ENCODE measurements around the genes STX3, CBLIF, OOSP2, MS4A4A, MS4A7, MS4A5 and MS4A13.

- PRO-cap, result bidirectional peak, plus-strand start at chr11:59755379, minus-strand start at chr11:59754933
- RRBS, result 1% methylated on average over 31 of the region's 89 CpGs
Observed at GRCh38 chr11:59754694-59755696, at the start of gene STX3. TSS of gene STX3 (plus strand) at chr11:59755376.

GRCh38 chr11:59777620-59778593 is 22.7 kb downstream of the STX3 start:
- PRO-cap, result no peak
- RRBS, result no CpG with 5 or more reads among the region's 5 CpGs

DNA sequence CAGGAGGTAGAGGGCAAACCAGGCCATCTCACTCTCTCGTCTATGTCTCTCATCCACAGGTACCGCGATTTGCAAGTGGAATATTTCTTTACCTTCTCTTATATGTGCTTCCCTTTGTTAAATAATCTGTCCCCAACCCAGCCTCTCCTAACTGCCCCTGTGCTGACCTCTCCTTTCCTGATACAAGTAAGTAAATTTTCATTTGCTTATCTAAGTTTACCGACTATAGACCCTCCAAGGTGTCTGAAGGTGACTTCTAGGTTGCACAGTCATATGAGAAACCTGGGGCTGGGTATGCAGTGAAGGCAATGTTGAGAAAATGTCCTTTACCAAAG is at the start of gene CBLIF:
Gene CBLIF, minus strand, starts transcription at position 73 of the 335 bp plus-strand sequence.
- PRO-cap, result no peak
- RRBS, result no CpG with 5 or more reads among the region's 4 CpGs

GRCh38 chr11:60040330-60040698 is at the start of gene OOSP2:
TSS of gene OOSP2 (plus strand) at chr11:60040409.
- PRO-cap, result no peak
- RRBS, result no CpG with 5 or more reads among the region's 11 CpGs

DNA sequence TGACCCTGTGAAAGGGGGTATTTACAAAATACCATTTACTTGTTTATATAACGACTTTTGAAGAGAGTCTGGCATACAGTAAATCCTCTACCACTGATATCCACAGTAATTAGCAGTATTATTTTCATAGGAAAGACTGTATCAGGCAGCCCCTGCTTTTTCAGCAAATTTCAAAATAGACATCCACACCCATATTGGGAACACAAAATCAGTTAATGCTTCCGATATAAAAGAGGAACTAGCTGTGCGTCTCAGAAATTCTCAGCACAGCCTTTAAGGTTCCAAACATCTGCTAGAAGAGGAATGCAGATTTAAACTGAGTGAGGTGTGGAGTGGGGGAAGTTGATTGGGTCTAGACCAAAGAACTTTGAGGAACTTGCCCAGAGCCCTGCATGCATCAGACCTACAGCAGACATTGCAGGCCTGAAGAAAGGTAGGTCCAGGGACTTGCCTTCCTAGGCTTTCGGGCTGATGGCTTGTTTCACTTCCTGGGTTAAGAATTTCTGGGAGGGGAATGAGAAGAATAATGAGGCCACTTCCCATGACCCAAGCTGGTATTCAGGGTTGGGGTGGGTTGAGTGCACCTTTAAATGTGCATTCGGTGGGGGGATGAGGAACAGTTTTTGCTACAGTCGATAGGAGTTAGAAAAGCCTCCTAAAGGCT is at the start of gene MS4A4A:
Gene MS4A4A, plus strand, starts transcription at position 383 of the 664 bp plus-strand sequence.
- PRO-cap, result no peak
- RRBS, result no CpG with 5 or more reads among the region's 6 CpGs

DNA sequence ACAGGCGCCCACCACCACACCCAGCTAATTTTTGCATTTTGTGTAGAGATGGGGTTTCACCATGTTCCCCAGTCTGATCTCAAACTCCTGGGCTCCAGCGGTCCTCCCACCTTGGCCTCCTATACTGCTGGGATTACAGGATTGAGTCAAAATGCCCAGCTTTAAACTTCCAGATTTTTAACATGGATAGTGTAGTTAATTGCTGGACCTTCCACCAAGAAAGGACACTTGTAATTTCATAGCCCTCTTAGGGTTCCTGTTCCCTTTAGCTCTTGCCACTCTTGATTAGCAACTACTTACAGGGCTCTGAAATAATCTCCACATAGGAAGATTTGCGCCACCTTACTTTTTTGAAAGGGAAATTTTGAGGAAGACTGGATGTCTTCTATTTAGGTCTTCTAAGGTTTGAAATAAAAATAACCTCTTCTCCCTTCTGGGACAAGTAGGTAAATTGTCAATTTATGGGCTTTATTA is 2.8 kb downstream of the MS4A4A start:
- PRO-cap, result no peak
- RRBS, result no CpG with 5 or more reads among the region's 3 CpGs

DNA sequence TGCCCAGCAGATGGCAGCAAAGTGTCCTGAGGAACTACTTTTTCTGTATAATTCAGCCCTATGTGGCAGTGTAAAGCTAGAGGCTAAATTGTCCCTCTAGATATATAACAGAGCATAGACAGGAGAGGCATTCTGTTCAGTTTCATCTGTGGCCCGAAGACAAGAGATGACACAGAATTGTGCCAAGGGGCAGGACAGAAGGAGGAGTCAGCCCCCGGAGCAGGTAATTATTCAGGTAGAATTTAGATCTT is 14.8 kb upstream of the MS4A7 start:
- PRO-cap, result no peak
- RRBS, result no CpG with 5 or more reads among the region's 2 CpGs

DNA sequence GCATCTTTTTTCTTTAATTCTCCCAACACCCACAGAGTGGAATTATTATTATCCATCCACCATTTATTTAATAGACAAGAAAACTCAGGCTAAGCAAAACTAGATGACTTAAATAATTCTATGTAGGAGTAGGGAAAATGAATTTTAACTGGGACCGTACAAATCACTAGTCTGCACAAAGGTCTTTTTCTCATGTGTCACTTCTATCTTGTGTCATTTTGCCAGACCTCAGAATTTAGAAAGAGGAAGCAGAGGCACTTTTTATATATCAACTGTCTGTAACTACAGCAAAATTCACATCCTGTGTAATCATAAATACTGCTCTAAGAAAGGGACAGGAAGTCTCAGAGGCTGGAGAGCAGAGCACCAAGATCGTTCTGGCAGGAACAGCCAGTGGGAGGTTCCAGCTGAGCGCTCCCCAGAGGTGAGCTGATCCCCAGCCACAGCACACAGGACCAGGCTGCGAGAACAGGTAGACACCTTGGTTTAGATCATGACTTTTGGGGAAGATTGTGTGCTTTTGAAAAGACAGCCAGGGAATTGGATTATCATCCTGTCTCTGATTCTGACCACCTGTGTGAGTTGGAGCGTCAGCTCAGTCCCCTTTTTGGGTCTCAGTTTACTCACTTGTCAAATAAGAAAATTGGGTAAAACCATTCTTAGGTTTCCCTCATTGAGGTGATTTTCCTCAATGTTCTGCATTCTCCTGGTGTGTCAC is at the start of gene MS4A7:
Gene MS4A7, plus strand, starts transcription at position 340 of the 718 bp plus-strand sequence.
- PRO-cap, result no peak
- RRBS, result no CpG with 5 or more reads among the region's 5 CpGs

DNA sequence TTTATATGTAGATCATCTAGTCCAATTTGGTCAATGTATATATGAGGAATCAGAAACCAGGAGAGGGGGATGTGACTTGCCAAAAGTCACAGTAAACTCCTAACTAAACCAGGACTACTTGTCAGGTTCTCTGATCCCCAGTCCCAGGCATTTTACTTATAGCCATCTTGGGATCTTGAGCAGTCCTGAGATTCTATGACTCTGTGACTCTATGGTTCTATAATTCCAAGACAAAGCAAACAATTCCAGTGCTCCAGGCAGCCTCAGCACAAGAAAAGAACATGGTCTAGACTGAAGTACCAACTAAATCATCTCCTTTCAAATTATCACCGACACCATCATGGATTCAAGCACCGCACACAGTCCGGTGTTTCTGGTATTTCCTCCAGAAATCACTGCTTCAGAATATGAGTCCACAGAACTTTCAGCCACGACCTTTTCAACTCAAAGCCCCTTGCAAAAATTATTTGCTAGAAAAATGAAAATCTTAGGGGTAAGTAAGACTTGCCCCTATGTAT is at the start of gene MS4A5:
Gene MS4A5, plus strand, starts transcription at position 238 of the 518 bp plus-strand sequence.
- PRO-cap, result no peak
- RRBS, result no CpG with 5 or more reads among the region's 4 CpGs

- PRO-cap, result no peak
- RRBS, result 79% methylated on average over 14 of the region's 29 CpGs
Observed at GRCh38 chr11:60515104-60515683, at the start of gene MS4A13. TSS of gene MS4A13 (plus strand) at chr11:60515392.

- PRO-cap, result no peak
- RRBS, result no CpG with 5 or more reads among the region's 9 CpGs
Observed at GRCh38 chr11:60843077-60843727, 1.3 kb downstream of the CCDC86 start.

DNA sequence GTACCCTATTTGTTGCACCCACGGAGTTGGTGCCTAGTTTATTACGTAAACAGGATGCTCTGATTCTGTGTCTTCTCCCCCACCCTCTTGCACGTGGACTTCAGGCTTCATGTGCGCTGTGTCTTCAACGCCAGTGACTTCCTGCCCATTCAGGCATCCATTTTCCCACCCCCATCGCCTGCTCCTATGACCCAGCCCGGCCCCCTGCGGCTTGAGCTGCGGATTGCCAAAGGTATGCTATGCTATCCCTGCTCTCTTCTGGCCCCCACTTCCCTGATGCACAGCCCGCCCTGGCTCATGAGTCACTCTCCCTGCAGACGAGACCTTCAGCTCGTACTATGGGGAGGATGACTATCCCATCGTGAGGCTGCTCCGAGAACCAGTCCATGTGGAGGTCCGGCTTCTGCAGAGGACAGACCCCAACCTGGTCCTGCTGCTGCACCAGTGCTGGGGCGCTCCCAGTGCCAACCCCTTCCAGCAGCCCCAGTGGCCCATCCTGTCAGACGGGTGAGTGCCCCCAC is 5.8 kb downstream of the ZP1 start:
- PRO-cap, result no peak
- RRBS, result no CpG with 5 or more reads among the region's 17 CpGs

DNA sequence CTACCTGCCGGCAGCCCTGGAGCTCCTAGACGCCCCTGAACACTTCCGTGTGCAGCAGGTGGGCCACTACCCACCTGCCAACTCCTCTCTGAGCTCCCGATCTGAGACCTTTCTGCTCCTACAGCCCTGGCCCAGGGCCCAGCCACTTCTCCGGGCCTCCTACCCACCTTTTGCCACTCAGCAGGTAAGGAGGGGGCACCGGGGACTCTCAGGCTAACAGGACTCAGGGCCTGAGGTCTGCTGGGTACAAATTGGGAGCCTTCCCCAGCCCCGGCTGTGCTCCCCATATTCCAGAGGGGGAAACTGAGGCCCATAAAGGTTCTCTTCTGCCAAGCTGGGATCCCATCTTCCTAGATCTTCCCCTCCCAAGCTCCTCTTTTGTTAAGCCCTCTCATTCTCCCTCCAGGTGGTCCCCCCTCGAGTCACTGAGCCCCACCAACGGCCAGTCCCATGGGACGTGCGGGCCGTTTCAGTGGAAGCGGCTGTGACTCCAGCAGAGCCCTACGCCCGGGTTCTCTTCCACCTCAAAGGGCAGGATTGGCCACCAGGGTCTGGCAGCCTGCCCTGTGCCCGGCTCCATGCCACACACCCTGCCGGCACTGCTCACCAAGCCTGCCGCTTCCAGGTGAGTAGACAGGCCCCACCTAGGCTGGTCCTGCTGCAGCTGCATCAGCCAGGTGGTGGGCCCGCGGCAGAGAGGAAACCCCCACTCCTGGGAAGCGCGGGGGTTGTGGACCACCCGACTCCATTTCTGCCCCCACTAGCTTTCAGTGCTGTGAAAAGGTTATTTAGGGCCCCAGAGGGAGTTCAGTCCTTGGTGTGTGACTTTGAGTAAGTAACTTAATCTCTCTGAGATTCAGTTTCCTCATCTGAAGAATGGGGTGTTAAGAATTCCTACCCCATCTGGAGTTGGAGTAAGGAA is 3.2 kb downstream of the TMEM132A start:
- PRO-cap, result no peak
- RRBS, result 77% methylated on average over 5 of the region's 23 CpGs

DNA sequence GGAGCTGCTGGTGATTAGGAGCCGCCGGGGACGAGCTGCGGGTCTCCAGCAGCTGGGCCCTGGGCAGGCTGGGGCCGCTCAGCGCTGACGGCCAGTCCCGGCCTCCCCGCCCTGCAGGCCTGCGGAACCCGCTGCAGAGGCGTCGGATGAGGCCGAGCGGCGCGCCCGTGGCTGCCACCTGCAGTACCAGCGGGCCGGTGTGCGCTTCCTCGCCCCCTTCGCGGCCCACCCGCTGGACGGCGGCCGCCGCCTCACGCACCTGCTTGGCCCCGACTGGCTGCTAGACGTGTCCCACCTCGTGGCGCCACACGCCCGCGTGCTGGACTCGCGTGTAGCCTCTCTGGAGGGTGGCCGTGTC is 10.1 kb downstream of the TMEM132A start:
- PRO-cap, result no peak
- RRBS, result 97% methylated on average over 7 of the region's 40 CpGs

DNA sequence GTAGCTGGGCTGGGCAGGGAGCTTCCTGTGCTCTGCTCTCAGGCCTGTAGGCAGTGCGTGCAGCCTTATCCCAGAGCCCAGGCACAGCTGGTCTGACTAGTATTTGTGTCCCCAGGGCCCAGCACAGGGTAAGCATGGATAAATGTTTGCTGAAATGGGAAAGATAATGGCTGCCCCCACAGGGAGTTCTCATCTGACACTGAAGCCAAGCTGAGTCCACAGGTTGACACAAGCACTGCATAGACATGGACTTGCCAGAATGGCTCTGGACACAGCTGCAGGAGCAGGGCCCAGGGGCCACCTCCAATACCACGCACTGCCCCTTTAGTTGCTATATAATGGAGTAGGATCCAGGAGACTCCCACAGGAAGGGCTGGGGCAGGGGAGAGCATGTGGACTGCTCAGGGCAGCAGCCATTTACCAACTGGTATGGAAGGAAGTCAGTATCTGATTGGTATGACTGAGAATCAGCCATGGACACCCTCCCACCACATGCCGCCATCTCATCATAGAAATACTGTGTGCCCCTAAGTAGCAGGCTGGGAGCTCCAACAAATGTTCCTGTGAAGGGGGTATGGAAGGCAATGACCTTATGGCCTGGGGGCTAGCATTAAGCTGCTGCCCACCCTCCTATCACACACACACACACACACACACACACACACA is 9.5 kb downstream of the SLC15A3 start:
- PRO-cap, result no peak
- RRBS, result no CpG with 5 or more reads among the region's 3 CpGs

DNA sequence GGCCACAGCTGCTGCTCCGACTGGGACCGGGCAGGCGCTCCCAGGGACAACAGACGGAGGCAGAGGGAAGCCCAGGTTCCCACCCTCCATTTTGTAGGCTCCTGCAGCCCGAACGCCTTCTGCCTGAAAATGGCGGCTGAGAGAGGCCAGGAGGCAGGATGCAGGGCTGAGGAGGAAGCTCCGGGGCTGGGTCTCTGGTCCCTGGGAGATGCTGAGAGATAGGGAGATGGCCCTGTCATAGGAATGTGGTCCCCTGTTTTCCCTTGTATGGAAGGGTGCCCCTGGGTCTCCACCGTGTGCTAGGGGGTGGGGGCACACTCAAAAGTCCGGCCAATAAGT is 10.1 kb downstream of the CD6 start:
- PRO-cap, result no peak
- RRBS, result 4% methylated on average over 1 of the region's 10 CpGs

GRCh38 chr11:60984099-60984553 is 12.6 kb downstream of the CD6 start:
- PRO-cap, result no peak
- RRBS, result no CpG with 5 or more reads among the region's 6 CpGs

DNA sequence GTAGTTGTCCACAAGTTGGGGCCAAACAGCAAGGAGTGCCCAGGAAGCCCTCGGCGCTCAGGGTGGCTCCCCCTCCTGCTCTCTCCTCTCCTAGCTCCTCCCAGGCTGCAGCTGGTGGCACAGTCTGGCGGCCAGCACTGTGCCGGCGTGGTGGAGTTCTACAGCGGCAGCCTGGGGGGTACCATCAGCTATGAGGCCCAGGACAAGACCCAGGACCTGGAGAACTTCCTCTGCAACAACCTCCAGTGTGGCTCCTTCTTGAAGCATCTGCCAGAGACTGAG is 16.8 kb downstream of the CD5 start:
- PRO-cap, result no peak
- RRBS, result no CpG with 5 or more reads among the region's 6 CpGs

- PRO-cap, result no peak
- RRBS, result no CpG with 5 or more reads among the region's 8 CpGs
Observed at GRCh38 chr11:61134201-61134767, 26.9 kb downstream of the VPS37C start.

DNA sequence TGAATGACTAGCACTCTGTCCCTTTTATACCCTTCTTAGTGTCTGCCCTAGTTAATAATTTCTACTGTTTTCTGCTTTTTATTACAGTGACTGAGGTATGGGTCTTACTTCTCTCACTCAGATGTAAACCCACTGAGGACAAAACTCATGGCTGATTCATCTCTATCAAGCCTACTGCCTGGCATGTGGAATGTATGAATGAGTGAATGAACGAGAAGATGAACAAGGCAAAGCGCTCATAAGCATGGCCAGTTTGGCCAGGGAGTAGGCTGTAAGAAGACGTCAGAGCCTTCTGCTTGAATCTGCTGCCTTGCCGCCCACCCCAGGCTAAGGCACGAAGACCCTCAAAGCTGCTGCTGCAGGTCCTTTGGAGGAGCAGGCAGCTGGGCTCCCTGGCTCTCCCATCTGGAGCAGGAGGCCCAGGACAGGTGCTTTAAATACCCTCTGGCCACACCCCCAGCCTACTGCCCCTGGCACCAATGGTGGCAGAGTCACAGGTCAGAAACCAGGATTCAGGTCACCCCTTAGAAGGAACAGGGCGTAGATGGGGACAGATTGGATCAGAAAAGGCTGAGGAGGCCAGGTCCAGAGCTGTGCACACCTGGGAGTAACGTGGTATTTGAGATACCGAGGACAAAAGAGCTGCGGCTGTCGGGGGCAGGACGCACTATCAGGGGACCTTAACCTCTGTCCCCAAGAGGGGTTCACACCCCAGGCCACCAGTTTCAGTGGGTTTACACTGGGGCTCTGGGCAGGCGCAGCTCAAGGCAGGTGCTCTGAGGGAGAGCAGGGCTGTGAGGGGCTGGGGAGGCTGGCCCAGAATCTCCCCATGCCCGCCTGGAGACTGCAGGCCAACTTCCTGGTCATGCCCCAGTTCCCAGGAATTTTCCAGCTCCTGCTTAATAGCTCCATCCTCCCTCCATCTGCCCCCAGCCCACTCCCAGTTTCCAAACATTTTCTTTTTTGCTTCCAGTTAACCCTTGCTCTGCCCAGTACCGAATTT is 7.9 kb upstream of the PGA3 start:
- PRO-cap, result no peak
- RRBS, result no CpG with 5 or more reads among the region's 14 CpGs